Bronchus fibroblast of lung (primary cell): Measurements from ENCODE around the gene RSRP1.

GRCh38 chr1:24862123-24862734 is 67.8 kb downstream of the RUNX3 start:
- RAMPAGE, long total RNA = no peak

DNA sequence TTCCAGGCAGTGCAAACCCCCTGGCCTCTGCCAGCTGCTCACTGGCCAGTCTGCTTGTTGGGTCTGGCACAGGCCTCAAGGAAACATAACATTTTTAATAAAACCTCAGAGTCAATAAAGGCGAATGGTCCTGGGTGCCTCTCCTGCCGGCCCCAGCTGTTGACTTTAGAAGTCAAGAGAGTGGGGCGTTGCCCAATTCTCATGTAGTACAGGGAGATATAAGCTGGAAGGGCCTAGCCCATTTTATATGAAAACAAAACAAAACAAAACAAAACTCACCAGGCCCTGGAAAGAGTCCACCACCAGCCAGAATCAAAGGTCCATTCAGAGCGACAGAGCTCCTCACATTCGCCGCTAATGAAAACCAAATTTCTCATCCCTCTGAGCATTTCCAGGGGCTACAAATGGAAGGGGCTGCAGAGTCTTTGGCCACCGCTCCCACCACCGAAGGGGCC is 36.5 kb downstream of the RUNX3 start:
- RAMPAGE, long total RNA = no peak

- RAMPAGE, long total RNA = no peak
These were observed 32.2 kb downstream of the RUNX3 start for GRCh38 chr1:24897729-24898494.

DNA sequence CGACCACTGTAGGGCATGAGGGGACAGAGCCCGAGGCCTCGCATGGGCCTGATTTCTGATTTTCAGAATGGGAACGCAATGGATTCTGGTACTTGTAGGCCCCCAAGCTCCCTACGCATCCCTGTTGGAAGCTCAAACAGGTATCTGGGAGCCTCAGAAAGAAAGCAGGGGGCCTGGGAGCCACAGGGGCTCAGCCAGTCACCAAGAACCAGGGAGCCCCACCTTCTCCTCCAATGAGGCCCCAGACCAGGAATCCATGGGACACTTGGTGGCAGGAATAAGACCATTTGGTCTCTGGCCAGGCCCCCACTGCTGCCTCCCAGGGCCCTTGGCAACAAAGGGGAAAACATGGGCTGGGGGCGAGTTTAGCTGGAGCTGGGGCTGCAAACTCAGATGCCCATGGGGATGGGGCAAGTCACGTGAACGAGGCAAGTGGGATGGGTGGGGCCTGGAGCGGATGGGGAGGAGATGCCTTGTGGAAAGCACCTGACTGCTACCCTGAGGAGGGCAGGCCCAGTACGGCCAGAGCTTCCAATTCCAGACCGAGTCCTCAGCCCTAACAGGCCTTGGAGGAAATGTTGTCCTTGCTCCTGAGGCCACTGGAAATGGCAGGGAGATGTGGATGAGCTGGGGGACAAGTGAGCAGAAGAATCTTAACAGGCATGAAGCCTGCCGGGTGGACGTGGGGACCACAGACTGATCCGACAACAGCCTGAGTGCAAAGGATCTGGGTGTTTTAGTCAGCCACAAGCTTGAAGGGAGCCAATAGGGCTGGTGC is 19.4 kb downstream of the RUNX3 start:
- RAMPAGE, long total RNA = no peak

GRCh38 chr1:24921980-24923117 is 7.7 kb downstream of the RUNX3 start:
- RAMPAGE, long total RNA = no peak

- RAMPAGE, long total RNA = no peak
These were observed 40.4 kb upstream of the RUNX3 start for GRCh38 chr1:24970530-24970828.

DNA sequence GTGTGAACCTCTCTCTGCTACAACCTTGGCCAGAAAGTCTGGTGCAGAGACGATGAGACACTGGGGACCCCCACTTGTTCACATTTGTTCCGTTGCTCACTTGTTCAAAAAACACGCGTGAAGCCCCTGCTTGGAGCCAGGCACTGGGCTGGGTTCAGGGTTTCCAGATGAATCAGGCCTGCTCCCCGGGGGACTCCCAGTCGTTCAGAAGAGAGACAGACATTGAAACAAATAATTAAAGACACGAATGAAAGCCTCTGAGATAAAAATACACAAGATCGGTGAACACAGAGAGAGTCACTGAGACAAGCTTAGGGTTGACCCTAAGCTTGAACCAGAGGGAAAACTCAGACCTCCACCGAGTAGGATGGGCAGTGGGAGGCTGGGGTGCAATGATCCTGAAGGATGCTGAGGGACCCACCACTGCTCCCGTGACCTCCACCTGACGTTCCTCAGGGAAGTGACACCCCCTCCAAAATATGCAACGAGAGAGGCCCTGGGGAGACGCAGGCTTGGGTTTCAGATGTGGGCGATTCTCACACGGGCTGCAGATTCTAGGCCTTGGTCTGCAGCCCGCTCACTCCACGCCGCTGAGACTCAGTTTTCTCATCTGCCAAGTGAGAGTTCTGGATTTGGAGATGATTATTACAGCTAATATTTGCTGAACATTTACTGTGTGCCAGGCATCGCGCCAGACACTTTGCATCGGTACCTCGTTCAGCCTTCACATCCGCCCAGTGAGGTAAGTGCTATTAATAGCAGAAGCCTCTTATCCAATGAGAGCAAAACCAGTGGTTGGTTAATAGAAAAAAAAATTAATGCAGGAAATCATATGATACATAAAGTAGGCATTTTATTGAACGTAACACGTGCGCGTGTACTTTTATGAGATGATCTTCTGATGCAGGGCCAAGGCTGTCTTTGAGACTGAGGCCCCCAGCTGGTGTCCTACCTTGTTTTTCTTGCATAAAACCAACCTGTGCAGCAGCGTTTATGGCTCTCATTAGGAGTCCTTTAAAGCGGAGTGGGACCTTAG is 101.9 kb upstream of the RUNX3 start:
- RAMPAGE, long total RNA = no peak

DNA sequence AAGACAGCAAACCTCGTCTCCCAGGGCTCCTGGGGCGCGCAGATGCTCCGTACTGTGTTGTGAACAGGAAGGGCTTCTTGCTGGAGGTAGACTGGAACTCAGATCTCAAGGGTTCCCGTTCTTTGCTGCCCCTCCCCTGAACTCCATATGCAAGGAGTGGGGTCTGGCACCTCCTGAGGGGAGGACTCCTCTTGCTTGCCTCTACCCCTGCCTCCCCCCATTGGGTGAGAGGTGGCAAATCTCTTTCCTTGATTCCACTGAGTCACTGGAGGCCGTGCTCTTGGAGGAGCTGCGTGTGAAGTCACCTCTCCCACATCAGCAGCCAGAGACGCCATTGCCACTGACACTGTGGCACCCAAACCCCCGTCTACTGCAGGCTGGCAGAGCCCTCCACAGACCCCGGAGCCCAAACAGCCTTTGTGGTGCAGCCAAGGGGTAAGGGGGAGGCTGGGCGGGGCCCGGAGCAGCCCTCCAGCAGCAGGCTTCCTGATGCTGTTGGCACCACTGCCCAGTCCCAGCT is 104.7 kb upstream of the RUNX3 start:
- RAMPAGE, long total RNA = no peak

DNA sequence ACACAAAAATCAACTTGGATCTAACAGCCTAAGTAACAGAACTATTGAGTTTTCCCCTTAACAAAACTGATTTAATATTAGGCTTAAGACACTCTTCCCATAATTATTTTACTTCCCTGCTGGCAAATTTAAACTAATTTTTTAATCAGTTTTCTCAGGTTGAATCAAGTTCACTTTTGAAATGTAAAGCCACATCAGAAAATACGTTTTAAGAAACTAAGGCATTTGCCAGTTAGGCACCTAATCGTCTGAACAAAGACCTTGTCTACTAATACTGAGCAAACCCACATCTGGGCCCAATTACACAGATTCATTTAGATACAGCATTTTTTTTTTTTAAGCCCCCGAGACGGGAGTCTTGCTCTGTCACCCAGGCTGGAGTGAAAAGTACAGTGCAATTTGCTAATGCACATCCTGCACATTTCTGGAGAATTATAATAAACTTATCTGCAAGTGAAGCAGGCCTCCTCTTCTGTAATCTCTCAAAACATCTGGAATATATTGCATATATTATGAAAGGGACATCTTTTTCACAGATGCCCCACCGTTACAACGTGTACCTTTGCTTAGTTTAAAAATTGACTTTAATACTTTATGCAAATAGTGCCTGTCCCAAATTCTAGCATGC is 3.4 kb downstream of the RSRP1 start:
- RAMPAGE, long total RNA = no peak

DNA sequence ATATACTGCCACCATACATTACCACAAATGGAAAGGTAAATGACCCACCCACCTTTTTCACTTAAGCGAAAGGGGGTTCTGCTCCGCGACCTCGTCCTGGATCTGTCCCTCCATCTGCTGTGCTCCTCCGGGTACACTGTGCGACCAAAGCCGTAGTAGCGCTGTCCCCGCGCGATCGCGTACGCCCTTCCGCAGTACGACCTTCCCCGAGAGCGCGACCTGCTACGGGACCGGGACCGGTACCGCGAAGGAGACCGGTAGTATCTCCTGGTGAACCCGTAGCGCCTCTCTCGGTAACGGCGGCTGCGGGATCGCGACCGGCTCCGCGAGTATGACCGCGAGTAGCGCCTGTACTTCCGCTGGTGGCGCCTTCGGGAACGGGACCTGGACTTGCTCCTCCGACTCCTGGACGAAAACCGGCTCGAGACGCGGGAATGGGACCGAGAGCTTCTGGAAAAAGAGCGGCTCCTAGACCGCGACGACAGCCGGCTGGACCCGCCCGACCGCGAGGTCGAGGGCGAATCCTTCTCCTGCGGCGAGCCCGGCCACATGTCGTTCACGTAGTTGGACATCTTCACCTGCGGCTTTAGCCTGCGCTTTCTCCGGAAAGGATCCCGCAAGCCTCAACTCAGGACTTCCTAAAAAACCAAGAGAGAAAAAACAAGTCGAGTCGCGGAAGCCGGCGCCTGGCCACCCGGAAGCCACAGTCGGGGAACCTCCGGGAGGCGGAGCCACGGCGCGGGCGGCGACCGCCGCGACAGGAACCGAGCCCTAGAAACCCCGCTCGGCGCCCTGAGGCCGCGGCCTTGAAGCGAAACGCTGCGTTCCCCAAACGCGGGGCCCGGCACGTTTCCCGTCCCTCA is 631 bp downstream of the RSRP1 start:
- RAMPAGE, long total RNA = no peak

DNA sequence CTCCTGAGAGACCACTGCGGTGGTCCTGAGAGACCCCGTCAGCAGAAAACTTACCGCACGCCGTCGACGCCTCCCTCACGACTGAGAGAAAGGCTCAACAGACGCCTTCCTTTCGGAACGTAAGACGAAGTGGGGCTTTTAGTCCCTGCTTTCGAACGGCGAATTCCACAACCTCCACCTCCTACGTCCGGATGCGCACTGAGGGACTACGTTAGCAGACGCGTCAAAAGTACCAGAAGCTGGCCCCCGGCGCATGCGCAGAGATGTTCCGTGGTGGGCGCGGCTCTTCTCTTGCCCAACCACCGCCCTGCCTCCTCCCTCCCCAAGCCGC is at the start of gene RSRP1:
Gene RSRP1, minus strand, starts transcription at position 200 of the 331 bp plus-strand sequence.
- RAMPAGE, long total RNA = no peak

DNA sequence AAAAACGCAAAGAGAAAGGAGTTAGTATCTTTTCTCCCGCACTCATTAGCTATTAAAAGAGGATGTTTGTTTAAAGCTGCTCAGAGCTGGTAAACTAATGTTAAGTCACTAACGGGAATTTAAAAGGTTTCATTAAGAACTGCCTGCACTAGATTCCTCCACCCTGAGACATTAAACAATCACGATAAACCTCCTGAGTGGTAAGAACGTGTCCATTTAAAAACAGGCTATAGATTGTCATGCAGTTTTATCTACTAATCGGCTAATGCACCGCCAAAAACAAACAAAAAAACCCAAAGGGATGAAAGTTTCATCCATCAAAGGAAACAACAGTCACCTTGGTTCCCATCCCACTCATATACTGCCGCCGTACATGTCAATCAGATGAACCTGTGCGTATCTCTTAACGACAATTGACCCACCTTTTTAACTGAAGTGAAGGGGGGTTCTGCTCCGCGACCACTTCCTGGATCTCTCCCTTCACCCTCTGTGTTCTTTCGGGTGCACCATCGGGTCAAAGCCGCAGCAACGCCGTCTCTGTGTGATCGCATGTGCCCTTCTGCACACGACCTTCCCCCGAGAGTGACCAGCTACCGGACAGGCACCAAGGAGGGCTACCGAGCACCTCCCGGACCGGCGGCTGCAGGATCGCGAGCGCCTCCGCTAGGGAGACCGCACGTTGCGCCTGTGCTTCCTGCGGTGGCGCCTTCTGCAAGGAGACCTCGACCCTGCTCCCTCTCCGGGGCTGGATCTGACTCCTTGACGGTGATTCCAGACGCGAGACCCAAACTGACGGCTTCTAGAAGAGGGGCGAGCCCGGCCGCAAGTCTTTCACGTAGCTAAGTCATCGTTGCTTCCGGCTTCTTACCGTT is 1.3 kb upstream of the TMEM50A start:
- RAMPAGE, long total RNA = no peak

GRCh38 chr1:25429827-25430021 is 973 bp upstream of the MACO1 start:
- RAMPAGE, long total RNA = no peak

DNA sequence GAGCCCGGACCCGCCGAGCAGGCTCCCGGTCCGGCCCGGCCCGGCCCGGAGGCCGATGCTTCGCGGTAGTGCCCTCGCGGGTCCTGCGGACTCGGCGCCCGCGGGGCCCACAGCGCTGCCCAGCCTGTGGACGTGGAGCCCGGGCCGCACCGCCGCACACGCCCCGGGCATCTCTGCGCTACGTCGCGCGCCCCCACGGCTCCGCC is 772 bp upstream of the MACO1 start:
- RAMPAGE, long total RNA = no peak

- RAMPAGE, long total RNA = no peak
These were observed 25.8 kb downstream of the MACO1 start for GRCh38 chr1:25456261-25457206.

DNA sequence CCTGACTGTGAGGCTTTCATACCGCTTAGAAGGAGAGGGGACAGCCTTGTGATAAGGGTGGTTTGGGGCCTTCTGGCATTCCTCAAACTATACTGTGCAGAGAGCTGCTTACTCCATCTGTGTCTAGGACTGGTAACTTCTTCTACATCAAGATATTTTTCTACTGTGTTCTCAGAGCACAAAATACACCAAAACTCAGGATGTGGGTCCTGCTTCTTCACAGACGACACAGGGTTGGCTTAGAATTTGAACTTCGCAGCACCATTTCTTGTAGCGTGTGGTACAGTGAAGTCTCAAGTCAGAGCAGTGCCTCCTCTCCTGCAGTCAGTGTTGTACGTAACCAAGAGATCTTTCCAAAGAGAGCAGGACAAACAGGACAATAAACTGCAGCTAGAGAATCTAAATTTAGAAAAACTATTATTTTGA is 43.9 kb downstream of the MACO1 start:
- RAMPAGE, long total RNA = no peak

DNA sequence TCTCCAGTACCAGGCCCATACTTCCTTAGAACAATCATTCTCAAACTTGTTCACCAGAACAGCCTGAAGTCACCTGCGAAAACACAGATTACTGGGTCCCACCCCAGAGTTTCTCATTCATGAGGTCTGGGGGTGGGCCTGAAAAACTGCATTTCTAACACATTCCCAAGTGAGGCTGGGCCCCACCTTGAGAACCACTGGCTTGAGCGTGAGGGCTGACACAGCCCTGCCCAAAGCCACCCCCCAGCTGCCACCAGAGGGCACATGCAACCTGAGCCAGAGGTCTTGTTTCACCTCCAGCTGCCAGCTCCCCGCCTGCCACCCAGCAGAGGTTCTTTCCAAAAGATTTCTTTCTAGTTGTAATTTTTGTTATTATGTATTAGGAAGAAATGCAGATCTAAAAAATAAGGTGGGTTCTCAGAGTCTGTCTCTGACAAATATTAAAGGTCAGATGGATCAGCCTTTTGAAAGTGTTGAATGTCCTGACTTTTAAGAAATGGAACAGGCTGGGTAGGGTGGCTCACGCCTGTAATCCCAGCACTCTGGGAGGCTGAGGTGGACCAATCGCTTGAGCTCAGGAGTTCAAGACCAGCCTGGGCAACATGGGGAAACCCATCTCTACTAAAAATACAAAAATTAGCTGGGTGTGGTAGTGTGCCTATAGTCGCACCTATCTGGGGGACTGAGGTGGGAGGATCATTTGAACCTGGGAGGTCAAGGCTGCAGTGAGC is 39.5 kb upstream of the LDLRAP1 start:
- RAMPAGE, long total RNA = no peak

GRCh38 chr1:25549250-25550501 is 6.3 kb downstream of the LDLRAP1 start:
- RAMPAGE, long total RNA = no peak

GRCh38 chr1:25559009-25559718 is 15.8 kb downstream of the LDLRAP1 start:
- RAMPAGE, long total RNA = no peak

- RAMPAGE, long total RNA = no peak
These were observed 25.6 kb downstream of the LDLRAP1 start for GRCh38 chr1:25568953-25569391.